GM19240 (cell line): ENCODE data around the genes IQCM and ARFIP1.

DNA sequence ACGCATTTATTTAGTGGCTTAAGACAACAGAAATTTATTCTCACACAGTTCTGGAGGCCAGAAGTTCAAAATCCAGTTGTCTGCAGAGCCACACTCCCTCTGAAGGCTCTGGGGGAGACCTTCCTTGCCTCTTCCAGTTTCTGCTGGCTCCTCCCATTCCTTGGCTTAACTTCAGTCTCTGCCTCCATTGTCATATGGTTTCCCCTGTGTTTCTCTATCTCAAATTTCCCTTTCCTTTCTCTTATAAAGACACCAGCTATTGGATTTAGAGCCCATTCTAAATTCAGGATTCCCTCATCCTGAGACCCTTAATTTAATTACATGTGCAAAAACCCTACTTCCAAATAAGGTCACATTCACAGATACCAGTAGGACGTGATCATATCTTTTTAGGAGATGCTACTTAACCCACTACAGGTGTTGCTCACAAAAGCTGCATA, 44.3 kb downstream of the NR3C2 start:
- RRBS: no CpG with 5 or more reads among the region's 2 CpGs

GRCh38 chr4:148431287-148432085, 10.7 kb downstream of the NR3C2 start:
- RRBS: no CpG with 5 or more reads among the region's 5 CpGs

DNA sequence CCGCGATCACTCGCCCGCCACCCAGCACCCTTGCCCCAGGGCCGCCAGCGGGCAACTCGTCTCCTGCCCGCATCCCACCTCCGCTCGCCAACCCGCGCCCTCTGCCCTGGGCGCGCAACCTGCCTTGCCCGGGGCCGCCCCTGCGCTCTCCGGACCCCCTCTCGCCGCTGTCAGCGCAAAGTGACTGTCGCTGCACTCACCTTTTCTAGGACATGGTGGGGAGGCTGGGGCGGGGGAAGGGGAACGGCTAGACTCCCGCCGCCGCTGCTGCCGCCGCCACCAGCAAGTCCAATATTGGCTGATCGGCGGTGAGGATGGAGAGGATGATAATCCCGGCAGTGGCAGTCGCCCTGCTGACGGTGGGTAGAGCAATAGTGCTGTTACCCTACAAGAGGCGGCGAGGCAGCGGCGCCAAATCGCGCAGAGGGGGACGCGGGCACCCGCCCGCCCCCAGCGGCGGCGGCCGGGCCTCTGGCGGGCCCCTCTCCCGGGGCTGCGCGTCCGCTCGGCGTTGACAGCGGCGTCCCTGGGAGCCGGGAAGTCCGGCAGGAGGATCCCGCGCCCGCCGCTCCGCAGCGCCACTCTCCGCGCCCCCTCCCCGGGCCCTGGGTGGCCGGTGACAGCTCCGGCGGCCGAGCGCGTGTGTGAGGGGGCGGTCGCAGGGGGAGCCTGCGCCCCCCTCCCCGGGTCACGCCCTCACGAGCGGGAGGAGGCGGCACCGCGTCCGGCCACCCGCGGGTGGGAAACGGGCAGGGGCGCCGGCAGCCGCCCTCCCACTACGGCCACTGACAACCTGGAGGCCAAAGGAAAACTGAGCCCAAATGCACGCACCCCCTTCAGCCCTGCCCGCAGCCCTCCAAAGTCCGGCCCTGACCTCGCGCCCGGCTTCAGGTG, 2.4 kb upstream of the NR3C2 start:
- RRBS: 3% methylated on average over 40 of the region's 98 CpGs

- RRBS: no CpG with 5 or more reads among the region's 6 CpGs
These were observed 511.9 kb upstream of the NR3C2 start for GRCh38 chr4:148954066-148954525.

GRCh38 chr4:149815542-149816044, at the start of gene IQCM:
Gene IQCM (minus strand): TSS chr4:149815843.
- RRBS: no CpG with 5 or more reads among the region's 1 CpG

- RRBS: no CpG with 5 or more reads among the region's 3 CpGs
These were observed 16.6 kb upstream of the PRSS48 start for GRCh38 chr4:151260230-151260873.

- RRBS: 9% methylated on average over 3 of the region's 28 CpGs
These were observed 1.3 kb upstream of the FHIP1A start for GRCh38 chr4:151407412-151408291.

DNA sequence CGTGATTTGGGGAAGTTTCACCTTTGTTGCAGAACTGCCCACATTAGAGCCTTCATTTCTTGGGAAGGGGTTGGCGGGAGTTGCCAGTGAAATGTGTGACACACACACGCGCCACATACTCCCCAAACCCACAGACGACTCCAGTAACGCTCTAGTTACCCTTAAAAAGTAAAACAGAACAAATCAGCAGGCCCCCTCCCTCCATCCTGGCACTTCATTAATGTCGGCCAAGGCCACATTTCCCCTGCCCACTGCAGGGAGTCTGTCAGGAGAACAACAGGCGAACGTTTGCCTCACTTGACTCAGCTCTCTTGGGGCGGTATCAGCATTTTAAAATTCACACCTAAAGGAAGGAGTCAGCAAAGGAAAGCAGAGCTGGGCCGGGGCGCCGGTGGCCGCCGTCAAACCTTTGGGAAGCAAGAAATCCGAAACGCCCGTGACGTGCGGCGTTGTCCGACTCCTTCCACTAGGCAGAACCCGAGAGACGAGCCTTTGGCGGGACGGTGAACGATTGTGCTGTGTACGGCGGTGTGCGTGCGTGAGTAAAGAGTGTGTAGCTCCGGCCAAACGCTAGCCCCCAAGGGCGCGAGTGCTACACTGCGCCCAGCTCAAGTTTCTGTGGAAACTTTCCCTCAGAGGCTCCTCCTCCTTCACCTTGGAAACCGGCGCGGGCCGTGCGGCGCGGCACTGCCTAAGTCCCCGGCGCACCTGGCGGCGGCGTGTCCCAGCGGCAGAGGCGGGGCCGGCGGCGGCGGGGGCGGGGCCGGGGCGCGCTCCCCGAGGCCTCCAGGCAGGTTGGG, 484 bp upstream of the FHIP1A start:
- RRBS: 2% methylated on average over 23 of the region's 59 CpGs

GRCh38 chr4:151671412-151672050, 89.3 kb downstream of the GATB start:
- RRBS: no CpG with 5 or more reads among the region's 13 CpGs

GRCh38 chr4:151683208-151683762, 77.5 kb downstream of the GATB start:
- RRBS: no CpG with 5 or more reads among the region's 8 CpGs

DNA sequence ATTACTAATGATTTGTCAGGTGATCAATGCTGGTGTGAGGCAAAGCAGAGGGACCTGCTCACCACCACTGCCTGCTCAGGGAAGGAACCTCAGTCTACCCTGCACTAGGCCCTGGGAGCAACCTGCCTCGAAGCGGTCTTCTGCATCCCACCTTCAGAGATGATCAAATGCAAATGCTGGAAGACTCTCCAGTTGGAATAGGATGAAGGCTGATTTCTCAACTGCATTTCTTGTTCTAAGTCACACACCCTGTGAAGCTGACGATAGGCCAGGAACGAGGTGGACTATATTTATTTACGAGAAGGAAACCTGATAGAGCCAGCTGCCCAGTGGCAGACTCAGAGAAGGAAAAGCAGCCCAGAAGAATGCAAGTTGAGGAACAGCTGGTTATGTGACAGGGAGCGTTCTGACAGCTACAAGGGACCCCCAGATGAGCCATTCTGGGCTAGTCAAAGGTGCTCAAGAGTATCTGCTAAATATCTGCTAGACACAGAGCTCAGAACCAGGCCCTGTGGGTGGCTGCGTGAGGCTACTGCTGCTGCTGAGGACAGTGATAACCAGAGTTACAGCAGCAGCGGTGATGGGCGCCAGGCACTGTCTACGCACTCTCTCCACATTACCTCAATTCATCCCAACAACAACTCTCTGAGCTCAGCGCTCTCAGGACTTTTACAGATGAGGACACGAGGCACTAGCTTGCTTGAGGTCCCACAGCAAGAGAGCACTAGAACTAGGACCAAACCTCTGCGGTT, 69.1 kb downstream of the GATB start:
- RRBS: no CpG with 5 or more reads among the region's 13 CpGs

DNA sequence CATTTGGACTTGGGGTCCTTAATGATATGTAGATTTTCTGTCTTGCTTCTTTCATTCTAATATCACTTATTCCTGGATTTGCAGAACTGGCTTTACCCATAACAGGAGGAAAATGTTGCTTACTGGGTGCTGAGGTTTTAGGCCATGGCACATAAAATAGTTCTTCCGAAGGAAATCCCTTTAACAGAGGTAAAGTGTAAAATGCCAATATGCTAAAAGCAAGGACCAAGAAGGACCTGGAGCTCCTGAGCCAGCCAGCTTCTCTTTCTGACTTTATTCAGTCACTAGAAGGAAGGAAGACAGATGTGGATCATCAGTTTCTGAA, 21.0 kb upstream of the GATB start:
- RRBS: no CpG with 5 or more reads among the region's 1 CpG

GRCh38 chr4:152100269-152101384, 339.8 kb upstream of the GATB start:
- RRBS: no CpG with 5 or more reads among the region's 12 CpGs

DNA sequence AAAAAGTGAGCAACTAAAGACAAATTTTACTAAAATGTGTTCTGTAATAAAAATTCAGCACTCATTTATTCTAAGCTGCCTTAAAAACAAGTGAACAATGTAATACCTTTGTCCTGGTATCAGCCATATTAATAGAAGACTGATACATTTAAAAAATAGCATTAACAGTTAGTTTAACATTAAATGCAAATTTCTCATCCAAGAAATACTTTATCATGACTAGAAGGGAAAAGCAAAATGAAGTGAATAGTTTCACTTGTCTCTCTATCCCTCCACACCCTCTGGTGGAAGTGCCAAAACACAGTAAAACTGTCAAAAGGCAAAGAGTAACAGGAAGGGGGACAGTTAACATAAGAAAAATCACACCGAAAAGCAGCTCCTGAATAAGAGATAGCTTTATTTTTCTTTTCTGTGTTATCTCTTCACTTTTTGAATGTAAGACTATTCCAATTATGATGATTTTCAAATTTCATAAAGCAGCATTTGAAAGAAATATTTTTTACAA, 187.3 kb downstream of the FBXW7 start:
- RRBS: no CpG with 5 or more reads among the region's 1 CpG

DNA sequence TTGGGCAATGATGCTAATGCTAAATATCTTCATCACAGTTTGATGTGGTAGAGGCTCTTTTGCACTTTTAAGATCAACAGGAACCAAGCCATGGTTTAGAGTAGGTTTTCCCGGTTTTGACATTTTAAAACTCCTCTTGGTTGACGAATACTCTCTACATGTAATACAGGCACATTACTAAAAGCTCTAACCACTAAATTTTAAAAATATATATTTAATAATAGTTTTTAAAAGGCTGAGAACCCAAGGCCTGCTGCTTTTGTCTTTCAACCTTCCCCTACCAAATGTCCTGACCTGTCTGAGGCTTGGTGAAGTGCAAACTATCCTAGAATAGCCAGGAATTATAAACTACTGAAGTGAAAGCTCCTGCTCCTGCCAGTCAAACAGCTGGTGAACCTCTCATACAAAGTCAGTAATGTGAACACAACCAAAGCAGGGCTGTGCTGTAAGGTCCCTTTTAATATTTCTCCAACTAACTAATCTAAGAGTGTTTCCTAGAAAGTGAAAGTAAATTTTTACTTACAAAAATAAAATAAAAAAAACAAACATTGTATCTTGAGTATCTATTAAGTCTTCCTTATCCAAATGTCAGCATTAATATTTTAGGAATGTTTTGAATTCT, 153.6 kb downstream of the FBXW7 start:
- RRBS: no CpG with 5 or more reads among the region's 2 CpGs

GRCh38 chr4:152411311-152412069, 124.4 kb downstream of the FBXW7 start:
- RRBS: no CpG with 5 or more reads among the region's 7 CpGs

GRCh38 chr4:152665497-152666641, 13.9 kb downstream of the TMEM154 start:
- RRBS: no CpG with 5 or more reads among the region's 9 CpGs

DNA sequence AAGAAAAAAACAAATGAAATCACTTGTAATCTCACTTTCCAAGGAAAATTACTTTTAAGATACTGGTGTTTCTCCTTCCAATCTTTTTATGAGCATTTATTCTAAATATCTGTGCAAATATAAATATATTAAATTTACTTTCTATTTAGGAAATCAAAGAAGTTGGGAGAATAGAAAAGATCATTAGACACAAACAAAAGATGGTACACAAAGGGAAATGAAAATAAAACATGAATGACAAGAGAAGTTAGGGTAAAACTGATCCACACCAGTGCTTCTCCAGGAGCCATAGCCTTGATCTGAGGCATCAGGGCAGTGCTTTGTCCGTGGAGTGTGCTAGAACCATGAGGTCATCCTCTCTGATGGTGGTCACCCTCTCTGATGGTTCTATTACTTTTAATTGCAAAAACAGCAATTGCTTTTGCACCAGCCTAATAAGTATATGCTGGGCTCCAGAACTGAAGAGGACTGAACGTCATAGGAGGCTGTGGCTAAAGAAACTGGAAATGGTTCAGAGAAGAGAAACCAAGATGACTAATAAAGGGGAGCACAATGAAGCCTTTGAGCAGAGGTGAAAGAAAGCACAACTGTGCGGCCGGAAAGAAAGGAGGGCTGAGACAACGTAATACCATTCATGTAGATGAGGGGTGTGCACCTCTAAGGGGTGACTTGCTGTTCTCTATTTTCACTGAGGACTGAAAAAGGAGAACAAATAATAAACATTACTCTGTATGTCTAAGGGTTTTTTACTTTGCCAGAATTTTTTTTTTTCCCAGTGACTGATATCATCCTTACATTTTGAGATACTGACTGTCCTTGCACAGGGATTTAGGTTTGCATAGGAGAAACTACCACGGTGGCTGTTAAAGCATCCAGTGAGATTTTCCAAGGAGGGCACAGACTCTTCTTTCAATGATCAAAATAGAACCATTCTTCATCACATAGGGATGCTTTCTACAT, 17.0 kb upstream of the TMEM154 start:
- RRBS: no CpG with 5 or more reads among the region's 6 CpGs

GRCh38 chr4:152719741-152720490, 40.1 kb upstream of the TMEM154 start:
- RRBS: 74% methylated on average over 5 of the region's 24 CpGs

DNA sequence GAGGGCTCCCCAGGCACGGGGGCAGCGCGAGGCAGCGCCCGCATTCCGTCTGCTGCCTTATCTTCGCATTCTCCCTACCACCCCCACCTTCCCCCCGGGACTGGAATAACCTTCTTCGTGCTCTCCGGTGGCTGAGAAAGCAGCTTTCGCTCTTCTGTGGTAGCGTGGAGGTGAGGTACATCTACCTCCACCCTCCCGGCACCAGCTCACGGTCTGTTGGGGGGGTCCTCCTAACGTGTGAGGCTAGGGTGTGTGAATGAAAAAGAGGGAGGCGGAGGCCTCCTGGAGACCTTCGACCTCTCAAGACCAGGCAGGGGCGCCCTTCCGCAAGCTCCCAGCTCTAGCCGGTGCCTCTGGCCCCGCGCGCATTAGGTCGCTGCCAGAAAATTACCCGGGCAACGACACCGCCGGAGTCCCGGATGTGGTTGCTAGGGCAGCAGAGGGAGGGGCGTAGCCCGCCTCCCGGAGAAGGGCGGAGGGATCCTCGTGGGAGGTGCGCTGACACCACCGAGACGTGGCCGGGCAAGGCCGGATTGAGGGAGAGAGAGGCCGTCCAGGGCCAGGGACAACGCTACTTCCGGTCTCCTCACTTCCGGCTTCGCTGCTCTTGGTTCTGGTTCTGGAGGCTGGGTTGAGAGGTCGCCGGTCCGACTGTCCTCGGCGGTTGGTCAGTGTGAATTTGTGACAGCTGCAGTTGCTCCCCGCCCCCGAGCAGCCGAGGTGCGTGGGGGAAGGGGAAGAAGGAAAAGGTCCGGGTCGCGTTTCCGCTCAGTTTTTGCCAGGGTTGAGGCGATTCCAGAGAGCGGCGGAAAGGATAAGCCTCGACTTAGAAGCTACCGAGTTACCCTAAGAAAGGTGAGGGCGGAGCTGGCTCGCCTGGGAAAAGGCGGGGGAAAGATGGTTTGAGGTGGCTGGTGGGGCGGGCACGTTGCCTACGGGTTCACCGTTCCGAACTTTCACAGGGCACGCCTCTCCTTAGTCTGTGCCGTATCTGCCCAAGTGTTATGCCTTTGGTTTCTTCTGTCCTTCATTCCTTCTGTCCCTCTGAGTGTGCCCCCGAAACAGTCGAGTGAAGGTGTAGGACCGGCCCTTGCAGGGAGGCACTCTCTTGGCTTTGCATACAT, at the start of gene ARFIP1:
ARFIP1 (plus strand) TSS at position 583 of the 1,124 bp plus-strand sequence.
- RRBS: 2% methylated on average over 32 of the region's 75 CpGs